NT2/D1 (cell line): ENCODE measurements around the genes BTBD6 and TEDC1.

GRCh38 chr14:105011222-105011962 lies 9.5 kb downstream of the CDCA4 start:
- RRBS, 2 experiments: no CpG with 5 or more reads among the region's 33 CpGs

DNA sequence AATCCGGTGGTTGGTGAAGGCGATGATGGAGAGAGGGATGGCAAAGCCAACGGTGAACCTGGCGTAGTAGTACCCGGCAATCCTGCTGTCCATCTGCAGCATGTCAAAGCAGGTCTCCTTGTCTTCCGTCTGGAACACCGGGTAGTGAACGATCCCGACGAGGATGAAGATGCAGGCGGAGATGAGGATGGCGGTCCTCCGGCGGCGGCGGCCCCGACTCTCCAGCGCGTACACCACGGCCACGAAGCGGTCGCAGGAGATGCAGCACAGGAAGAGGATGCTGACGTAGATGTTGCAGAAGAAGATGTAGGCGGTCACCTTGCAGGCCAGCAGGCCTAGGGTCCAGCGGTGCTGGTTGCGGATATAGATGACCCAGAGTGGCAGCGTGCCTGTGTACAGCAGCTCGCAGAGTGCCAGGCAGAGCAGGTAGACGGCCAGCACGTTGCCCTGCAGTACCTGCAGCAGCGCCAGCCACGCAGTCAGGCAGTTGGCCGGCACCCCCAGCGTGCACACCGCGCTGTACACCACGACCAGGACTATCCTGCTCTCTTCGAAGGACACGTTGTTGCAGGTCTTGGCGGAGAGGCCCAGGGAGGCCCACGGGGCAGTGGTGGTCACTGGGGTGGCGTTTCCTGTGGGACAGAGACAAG lies 13.6 kb downstream of the GPR132 start:
- RRBS, 2 experiments: 96% methylated on average over 13 of the region's 43 CpGs

DNA sequence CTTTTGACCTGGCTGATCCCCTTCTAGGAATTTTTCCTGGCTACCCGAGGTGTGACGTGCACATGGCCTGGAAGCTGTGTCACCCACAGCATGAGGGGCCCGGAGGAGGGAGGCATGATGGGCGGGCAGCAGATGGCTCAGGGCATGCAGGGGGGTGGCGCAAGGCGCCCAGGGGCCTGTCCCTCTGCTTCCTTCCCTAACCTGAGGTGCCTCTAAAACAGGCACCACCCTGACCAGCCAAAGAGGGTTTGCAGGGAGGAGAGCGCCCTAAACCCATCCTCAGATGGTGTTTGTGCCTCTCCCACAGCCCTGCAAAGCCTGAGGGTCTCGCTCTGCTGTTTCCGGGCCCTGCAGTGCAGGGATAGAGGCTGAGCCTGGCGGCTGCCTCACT lies 6.6 kb downstream of the GPR132 start:
- RRBS, 2 experiments: no CpG with 5 or more reads among the region's 10 CpGs

GRCh38 chr14:105108436-105108718 lies 43.1 kb upstream of the GPR132 start:
- RRBS, 2 experiments: no CpG with 5 or more reads among the region's 4 CpGs

GRCh38 chr14:105223201-105223792 lies 25.0 kb upstream of the BTBD6 start:
- RRBS, 2 experiments: no CpG with 5 or more reads among the region's 18 CpGs

DNA sequence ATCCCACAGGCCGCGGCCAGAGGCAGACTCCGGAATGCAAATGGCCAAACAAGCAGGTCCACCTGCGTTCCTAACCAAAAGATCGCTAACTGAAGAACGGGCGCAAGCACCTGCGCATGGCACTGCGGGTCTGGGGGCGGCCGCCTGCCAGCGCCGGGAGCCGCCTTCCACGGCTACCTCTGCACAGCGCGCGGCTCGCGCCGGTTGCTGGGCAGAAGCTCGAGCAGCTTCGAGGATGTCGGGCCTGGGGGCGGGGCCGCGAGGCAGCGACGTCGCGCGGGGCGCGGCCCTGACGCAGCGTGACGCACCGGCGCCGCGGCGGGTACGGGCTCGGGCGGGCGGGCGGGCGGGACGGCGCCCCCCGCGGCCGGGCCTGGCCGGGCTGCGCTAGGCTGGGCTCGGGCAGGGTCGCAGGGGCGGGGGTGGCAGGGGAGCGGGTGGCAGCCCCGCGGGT lies at the start of gene BTBD6:
Gene BTBD6, plus strand, starts transcription at position 295 of the 454 bp plus-strand sequence.
- RRBS, 2 experiments: under 1 to 1% methylated on average over 20 to 28 of the region's 61 CpGs

- RRBS, 2 experiments: no CpG with 5 or more reads among the region's 17 CpGs
Measured at GRCh38 chr14:105257465-105257946, 9.2 kb downstream of the BTBD6 start.

DNA sequence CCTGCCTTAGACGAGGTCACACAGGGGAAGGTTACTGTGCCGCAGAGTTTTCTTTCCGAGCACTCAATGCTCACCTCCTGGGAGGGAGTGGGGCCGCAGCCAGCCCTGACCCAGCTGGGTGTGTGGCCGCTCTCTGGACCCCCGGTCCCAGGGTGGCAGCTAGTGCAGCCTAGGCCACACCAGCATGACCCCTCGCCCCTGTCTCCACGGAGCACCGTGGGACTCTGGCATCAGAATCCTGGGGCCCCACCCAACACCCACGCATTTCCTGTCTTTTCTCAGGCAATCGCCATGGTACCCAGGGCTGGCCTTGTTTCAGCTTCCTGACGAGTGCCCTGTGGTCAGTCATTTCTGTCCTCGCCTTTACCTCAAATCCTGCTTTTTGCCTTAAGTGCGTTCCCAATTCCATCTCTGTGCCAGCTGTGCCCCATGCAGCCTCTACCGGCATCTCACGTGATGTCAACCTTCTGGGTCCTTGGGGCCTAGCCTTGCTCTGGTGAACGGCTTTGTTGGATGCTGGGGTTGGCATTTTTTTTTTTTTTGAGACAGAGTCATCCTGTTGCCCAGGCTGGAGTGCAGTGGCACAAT lies 16.0 kb downstream of the PACS2 start:
- RRBS, 2 experiments: no CpG with 5 or more reads among the region's 17 CpGs

GRCh38 chr14:105421896-105422464 lies 2.4 kb downstream of the MTA1 start:
- RRBS, 2 experiments: 91 to 95% methylated on average over 2 of the region's 23 CpGs

DNA sequence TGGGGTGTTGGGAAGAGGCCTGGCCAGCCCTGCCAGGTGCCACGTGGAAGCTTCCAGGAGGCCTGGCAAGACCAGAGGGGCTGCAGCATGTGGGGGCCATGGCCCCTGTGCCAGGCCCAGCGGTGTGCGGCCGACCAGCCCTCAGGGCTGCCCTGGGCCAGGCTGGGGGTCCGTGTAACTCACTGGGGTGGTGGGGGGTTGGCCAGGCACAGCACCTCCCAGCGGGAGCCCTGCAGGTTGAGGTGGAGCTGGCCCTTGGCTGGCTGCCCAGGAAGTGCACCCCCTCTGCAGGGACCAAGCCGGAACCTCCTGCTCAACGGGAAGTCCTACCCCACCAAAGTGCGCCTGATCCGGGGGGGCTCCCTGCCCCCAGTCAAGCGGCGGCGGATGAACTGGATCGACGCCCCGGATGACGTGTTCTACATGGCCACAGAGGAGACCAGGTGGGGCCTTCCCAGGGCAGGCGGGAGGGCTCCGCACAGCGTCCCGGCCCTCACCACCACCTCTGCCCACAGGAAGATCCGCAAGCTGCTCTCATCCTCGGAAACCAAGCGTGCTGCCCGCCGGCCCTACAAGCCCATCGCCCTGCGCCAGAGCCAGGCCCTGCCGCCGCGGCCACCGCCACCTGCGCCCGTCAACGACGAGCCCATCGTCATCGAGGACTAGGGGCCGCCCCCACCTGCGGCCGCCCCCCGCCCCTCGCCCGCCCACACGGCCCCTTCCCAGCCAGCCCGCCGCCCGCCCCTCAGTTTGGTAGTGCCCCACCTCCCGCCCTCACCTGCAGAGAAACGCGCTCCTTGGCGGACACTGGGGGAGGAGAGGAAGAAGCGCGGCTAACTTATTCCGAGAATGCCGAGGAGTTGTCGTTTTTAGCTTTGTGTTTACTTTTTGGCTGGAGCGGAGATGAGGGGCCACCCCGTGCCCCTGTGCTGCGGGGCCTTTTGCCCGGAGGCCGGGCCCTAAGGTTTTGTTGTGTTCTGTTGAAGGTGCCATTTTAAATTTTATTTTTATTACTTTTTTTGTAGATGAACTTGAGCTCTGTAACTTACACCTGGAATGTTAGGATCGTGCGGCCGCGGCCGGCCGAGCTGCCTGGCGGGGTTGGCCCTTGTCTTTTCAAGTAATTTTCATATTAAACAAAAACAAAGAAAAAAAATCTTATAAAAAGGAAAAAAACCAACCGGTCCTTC lies 4.7 kb upstream of the CRIP2 start:
- RRBS, 2 experiments: 93% methylated on average over 15 of the region's 70 CpGs

GRCh38 chr14:105489176-105490351 lies 1.5 kb upstream of the TEDC1 start:
- RRBS, 2 experiments: 1 to 13% methylated on average over 17 to 22 of the region's 57 CpGs

DNA sequence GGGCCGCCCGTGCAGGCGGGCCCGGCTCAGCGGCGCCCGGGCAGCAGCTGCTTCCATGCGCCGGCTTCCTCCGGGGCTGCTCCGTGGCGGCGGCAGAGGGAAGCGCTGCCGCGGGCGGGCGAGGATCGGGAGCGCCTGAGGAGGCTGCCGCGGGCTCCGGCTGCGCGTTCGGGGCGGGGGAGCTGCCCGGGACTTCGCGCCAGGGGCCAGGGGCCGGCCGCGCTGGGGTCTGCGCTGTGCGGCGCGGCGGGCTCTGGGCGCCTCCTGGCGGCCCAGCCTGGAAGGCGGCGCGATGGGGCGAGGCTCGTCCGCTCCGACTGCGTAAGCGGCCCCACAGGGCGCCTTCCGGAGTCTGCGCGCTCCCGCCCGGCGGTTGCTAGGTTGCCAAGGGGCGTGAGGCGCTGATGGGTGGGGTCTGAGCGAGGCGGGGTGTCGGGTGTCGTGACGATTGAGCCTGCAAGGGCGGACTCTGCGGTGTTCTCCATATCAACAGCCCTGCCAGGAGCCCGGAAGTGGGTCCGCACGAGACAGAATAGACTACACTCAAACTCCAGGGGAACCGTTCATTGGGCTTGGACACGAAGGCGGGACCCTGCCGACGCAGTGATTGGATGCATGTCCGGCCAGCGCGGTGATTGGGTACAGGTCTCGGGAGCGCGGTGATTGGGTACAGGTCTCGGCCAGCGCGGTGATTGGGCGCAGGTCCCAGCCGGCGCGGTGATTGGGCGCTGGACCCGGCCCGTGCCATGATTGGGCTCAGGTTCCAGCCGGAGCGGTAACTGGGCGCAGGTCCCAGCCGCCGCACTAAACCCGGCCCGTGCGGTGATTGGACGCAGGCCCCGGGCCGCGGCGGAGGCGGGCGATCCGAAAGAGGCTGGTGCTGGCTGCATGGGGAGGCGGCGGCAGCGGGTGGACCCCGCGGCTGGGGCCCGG lies at the start of gene TEDC1:
Gene TEDC1, plus strand, starts transcription at position 759 of the 933 bp plus-strand sequence.
- RRBS, 2 experiments: under 1 to 2% methylated on average over 31 to 47 of the region's 111 CpGs

- RRBS, 2 experiments: no CpG with 5 or more reads among the region's 53 CpGs
Measured at GRCh38 chr14:105528842-105529338, 2.5 kb downstream of the TMEM121 start.

DNA sequence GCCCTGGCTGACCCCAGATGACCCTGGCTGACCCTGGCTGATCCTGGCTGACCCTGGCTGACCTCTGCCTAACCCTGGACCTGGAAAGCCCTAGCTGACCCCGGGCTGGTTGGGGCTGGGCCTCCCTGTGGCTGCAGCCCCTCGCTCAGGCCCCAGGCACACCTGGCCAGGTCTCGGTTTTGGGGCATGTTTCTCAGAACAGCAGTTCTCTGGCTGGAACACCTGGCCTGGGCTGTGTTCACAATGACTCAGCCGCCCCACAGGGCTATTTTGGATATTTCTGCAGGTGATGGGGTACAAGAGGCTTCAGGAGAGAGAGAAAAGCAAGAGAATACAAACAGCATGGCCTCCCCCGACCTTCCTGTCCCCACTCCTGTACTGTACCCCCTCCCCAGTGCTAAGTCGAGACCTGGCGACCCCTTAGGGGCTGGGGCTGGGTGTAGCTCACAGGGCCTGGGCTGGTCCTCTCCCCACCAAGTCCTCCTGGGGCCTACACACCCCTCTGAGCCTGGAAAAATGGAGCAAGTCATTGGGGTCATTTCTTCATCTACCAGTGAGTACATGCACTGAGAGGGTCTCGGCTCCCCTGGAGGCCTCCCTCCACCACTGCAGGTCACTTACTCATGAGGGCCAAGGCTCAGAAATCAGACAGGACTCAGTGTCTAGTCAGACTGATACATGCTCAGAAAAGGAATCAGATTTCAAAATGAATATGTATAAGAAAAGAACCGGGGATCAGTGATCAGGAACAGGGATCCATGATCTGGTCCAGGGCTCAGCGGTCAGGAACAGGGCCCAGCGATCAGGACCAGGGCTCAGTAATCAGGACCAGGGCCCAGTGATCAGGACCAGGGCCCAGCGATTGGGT lies 55.8 kb downstream of the TMEM121 start:
- RRBS, 2 experiments: no CpG with 5 or more reads among the region's 12 CpGs

GRCh38 chr14:105642914-105644067 lies 116.9 kb downstream of the TMEM121 start:
- RRBS, 2 experiments: no CpG with 5 or more reads among the region's 54 CpGs

DNA sequence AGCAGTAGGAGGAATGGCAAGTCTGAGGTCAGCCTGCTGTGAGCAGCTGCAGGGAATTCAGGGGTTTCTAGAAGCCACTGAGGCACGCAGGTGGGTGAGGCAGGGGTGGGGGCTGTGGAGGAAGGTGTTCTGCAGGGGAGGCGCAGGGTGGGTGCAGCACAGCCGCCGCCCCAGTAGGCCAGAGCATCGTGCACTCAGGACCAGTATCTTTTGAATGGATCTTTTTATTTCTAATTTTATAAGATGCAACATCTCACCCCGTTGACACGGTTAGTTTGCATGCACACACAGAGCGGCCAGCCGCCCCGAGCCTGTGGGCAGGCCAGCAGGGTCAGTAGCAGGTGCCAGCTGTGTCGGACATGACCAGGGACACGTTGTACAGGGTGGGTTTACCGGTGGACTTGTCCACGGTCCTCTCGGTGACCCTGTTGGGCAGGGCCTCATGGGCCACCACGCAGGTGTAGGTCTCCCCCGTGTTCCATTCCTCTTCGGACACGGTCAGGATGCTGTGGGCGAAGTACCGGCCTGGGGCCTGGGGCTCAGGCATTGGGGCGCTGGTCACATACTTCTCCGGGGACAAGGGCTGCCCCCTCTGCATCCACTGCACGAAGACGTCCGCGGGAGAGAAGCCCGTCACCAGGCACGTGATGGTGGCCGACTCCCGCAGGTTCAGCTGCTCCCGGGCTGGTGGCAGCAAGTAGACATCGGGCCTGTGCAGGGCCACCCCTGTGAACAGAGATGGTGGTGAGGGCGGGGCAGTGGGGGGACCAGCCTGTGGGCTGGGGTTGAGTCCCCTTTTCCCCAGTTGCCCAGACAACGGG lies 327.8 kb downstream of the TMEM121 start:
- RRBS, 2 experiments: 93 to over 99% methylated on average over 3 to 6 of the region's 35 CpGs

- RRBS, 2 experiments: 95 to 100% methylated on average over 2 of the region's 17 CpGs
Measured at GRCh38 chr14:105905332-105905966, 379.1 kb downstream of the TMEM121 start.

GRCh38 chr14:105917768-105918551 lies 391.6 kb downstream of the TMEM121 start:
- RRBS, 2 experiments: no CpG with 5 or more reads among the region's 13 CpGs

DNA sequence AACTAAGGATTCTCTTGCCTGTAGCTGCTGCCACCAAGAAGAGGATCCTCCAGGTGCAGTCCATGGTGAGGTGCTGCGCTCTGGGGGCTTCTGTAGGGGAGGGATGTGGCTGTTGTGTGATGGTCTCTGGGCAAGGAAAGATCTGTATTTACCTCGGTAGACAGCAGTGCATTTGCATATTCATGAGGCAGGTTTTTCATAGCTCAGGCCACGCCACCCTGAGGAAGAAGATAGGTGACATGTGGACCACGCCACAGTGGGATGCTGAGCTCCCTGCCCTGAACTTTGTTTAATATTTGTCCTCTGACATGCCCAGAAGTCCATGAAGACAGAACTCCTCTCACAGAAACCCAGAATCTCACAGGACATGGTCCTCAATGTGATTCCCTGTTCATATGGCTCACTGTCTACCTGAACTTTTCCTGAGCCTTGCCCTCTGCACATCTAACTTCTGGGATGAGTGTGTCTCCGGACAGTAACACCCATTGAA lies 750.6 kb downstream of the TMEM121 start:
- RRBS, 2 experiments: 0 to 3% methylated on average over 1 of the region's 5 CpGs

GRCh38 chr14:106397029-106397571 lies 870.7 kb downstream of the TMEM121 start:
- RRBS, 2 experiments: no CpG with 5 or more reads among the region's 6 CpGs